ENCODE measurements around a stretch of chr4.

DNA sequence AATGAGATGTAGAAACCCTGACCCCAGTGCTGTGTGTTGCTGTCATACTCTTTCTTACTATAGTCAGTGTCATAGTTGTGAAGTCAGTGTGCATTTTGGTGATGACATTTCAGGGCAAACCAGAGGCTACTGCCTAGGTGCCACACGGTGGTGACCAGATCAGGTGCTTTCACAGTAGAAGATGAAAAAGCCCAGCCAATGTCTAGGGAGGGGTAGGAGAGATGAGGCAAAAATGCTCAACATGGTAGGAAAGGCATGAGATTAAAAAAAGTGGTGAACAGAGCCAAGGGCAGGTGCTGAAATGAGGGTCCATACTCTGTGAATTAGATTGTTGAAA, 185.2 kb upstream of the PGRMC2 start:
- PRO-cap, 2 experiments: no peak in any of the 2 experiments

- PRO-cap, 2 experiments: no peak in any of the 2 experiments
Measured at GRCh38 chr4:128517655-128518329, 230.2 kb upstream of the PGRMC2 start.

DNA sequence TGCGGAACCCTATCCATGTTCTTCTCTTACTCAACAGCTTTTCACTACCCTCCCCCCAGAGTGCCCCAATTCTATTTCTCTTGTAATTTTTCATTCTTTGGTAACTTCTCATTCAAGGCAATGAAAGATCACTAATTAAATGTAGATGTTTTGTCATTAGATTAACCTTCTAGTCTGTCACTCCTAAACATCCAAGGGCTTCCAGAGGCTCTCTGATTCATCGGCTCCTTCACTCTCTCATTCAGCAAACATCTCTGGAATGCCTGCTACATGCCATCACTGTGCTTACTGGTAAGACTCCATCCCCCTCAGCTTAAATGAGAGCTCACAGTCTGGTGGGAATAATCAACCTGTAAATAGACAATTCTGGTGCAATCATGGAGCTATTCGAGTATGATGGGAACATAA, 241.4 kb upstream of the PGRMC2 start:
- PRO-cap, 2 experiments: no peak in any of the 2 experiments

DNA sequence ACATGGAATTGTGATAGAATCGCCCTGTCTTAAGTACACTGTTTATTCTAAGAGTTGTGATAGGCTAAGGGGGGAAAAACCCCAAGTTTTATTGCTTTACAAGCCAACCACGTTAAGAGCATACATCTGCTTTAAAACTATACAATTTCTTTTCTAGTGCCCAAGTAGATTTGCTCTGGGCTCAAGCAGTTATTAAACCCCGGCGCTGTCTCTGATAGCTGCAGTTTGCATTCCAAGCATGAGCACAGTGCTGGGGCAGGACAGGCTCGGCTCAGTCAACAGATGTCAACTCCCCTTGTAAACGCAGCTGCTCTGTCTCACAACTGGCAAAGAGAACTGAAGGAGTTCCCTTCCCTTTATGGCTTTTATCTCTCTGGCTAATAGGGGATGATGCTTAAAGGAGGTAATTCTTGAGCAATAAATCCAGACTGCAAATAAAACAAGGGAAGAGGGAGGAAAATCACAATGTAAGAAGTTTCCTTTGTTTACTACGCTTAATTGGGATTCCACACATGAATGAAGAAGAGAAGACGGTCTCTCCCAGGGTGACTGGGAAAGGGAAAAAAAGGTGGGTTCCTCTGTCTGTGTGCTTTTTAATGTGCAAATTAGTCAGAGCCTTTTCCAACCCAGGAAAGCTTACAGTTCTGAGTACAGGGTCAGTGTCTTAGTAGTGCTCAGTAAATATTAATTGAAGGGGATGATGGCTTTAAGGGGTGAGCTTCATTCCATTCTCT, 155.9 kb upstream of the JADE1 start:
- PRO-cap, 2 experiments: no peak in any of the 2 experiments

DNA sequence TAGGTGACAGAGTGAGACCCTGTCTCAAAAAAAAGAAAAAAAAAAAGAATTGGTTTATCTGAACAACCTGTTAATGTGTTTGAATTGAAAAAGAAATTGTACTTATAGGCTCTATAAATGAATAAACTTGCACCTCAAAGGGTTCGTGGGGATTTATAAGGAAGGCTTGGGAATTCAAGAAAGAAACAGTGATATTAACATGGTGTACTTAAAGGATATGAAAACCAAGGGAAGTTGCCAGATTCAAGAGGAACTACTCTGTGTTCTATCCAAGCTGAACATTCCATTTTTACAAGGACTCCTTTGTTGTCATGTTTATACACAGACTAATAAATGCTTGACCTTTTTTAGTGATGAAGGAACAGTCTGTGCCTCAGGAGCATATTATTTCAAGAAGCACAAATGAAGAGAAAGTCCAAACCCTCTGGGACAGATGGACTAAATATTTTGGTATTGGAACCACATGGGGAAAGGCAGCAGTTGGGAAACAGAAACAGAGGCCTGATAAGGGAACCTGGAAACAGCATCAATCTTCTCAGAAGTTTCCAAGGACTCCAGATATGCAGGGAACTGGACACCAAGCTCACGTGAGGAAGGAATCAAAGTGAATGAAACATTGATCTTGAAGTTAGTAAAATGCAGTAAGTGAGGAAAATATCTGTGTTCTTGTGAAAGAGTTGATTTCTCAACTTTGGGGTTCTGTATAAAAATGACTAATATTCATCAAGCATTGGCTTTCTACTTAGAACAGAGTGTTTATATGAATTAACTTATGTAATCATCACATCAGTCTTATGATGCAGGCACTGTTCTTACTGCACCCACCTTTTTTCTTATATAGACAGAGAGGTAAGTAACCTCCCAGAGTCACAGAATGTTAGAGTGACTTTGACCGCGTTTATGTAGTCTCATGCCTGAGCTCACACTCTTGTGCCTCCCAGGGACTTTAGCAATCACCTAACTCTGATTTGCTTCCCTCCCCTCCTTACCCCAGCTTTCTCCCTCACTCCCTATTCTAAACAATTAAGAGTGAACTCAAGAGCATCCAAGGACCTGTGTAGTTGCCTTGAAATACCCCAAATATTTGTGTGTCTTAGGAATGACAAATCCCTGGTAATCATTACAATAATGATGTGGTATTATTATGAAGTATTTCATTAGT, 149.0 kb upstream of the JADE1 start:
- PRO-cap, 2 experiments: no peak in any of the 2 experiments

- PRO-cap, 2 experiments: no peak in any of the 2 experiments
Measured at GRCh38 chr4:128783191-128783656, 26.3 kb upstream of the JADE1 start.

DNA sequence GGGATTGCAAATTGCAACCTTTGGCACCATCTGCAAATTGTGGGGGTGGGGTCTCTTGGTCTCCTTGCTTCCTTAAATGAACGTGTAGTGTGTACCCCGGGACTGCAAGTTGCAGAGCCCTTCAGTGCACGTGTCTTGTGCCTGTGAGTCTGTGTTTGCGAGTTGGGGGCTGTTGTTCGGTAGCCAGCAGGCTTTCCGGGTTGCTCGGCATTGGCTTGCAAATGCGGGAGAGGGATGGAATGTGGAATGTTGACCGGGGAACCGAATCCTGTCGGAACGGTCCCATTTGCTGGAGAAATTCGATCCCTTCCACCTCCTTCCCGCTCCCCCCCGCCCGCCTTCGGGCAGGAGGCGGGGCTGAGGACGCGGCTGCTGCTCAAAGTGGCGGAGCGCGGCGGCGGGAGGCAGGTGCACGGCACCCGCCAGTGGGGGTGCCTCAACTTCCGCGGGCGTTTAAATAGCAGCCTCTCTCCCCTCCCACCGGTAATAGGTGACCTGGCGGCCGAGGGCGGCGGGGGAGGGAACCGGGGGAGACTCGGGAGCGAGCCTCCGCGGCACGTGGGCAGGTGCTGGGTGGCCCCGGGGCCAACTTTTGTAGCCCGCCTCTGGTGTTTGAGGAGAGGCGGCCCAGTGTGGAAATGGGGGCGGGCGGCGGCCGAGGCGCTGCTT, 1.5 kb downstream of the JADE1 start:
- PRO-cap, 2 experiments: peak in 2 of 2 experiments; most common plus-strand start position 347 of the sequence (in 2); most common minus-strand start position 427 of the sequence (in 2)

GRCh38 chr4:128847121-128847768, 37.7 kb downstream of the JADE1 start:
- PRO-cap, 2 experiments: no peak in any of the 2 experiments

GRCh38 chr4:129076186-129076916, 17.0 kb downstream of the SCLT1 start:
- PRO-cap, 2 experiments: no peak in any of the 2 experiments

DNA sequence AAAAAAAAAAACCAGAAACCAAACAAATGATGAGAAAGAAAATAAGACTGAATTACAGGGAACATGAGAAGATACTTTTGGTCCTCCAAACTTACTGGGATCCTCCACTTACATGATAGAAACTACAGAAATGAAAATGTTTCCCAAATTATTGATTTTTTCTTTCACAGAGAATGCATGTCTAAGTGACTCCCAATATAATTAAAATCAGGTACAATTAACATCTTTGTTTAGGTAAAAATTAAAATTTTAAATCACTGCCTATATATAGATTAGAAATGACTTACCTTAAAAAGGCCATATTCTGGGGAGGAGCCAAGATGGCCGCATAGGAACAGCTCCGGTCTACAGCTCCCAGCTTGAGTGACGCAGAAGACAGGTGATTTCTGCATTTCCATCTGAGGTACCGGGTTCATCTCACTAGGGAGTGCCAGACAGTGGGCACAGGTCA, 757.7 kb downstream of the C4orf33 start:
- PRO-cap, 2 experiments: no peak in any of the 2 experiments

- PRO-cap, 2 experiments: no peak in any of the 2 experiments
Measured at GRCh38 chr4:133147732-133148286, 1.3 kb upstream of the PCDH10 start.

- PRO-cap, 2 experiments: no peak in any of the 2 experiments
Measured at GRCh38 chr4:133559864-133560193, 410.7 kb downstream of the PCDH10 start.

- PRO-cap, 2 experiments: no peak in any of the 2 experiments
Measured at GRCh38 chr4:133886547-133886989, 315.0 kb downstream of the PABPC4L start.

GRCh38 chr4:137662975-137663804, 130.9 kb upstream of the PCDH18 start:
- PRO-cap, 2 experiments: no peak in any of the 2 experiments

DNA sequence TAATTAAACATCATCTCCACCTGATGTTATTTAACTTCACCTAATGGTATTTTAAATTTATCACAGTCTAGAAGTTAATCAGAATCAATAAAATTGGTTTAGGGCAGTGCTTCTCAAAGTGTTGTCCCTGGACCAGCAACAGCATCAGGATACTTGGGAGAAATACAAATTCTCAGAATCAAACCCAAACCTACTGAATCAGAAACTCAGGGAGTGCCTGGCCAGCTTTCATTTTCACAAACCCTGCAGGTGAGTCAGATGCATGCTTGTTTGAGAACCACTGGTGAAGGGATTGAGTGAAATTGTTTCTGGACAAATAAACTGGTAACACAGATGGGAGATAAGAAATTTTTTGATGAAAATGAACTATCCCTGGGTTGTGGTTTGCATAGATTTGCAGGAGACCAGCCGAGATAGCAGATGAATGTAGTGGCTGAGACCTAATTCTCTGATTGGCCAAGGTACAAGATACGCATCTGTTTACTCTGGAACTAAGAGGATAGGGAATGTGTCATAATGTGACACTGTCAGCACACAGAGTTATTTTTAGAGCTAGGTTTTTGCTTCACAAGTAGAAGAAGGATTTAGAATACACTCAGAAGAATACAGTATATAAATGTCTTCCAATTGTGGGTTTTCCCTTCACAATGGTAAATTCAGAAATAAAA, 117.8 kb upstream of the NOCT start:
- PRO-cap, 2 experiments: no peak in any of the 2 experiments

GRCh38 chr4:139017897-139018154, 2.2 kb downstream of the NOCT start:
- PRO-cap, 2 experiments: peak in 2 of 2 experiments; most common plus-strand start chr4:139017964 (in 2)

GRCh38 chr4:139019237-139020113, 3.9 kb downstream of the NOCT start:
- PRO-cap, 2 experiments: no peak in any of the 2 experiments

GRCh38 chr4:139054332-139054952, 38.9 kb downstream of the NOCT start:
- PRO-cap, 2 experiments: no peak in any of the 2 experiments

DNA sequence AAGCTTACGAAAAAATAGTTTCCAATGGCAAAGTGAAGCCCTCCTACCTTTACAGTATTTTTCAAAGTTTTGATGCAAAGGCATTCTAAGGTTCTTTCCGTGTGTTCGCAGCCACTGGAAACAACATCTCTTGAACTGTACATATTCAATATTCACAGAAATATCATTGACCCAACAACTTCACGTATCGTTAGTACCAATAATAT, 66.4 kb downstream of the NOCT start:
- PRO-cap, 2 experiments: no peak in any of the 2 experiments

- PRO-cap, 2 experiments: no peak in any of the 2 experiments
Measured at GRCh38 chr4:139168185-139168821, 8.7 kb downstream of the ELF2 start.